ENCODE results near the genes CCT6B and GAS2L2.

DNA sequence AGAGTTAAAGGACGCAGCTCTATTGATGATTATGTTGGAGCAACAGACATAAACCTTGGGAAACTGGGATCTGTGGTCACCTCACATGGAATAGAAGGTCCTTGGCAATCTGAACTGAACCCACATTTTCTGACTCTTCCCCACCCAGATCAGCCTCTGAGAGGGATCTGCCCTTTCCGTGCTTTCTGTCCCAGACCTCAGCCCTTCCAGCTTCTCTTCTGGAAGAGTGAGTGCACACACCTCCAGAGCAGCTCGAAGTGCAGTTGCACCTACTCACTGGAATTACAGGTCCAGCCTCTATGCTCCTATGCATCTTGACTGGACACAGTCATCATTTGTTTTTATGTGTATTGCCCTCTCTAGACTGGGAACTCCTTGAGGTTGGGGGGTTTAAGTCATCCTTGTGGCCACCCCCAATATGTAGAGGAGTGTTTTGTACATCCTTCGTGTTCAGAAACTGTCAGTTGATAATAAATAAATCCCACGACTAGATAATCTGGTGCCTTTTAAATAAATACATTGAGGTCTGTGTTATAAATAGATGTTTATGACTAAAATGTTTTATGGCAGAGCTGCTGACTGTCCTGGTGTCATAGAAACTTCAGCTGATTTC is 81.9 kb downstream of the CDK5R1 start:
- PRO-cap, result no peak
- RAMPAGE, long total RNA, 3 experiments, result no peak in any of the 3 experiments

DNA sequence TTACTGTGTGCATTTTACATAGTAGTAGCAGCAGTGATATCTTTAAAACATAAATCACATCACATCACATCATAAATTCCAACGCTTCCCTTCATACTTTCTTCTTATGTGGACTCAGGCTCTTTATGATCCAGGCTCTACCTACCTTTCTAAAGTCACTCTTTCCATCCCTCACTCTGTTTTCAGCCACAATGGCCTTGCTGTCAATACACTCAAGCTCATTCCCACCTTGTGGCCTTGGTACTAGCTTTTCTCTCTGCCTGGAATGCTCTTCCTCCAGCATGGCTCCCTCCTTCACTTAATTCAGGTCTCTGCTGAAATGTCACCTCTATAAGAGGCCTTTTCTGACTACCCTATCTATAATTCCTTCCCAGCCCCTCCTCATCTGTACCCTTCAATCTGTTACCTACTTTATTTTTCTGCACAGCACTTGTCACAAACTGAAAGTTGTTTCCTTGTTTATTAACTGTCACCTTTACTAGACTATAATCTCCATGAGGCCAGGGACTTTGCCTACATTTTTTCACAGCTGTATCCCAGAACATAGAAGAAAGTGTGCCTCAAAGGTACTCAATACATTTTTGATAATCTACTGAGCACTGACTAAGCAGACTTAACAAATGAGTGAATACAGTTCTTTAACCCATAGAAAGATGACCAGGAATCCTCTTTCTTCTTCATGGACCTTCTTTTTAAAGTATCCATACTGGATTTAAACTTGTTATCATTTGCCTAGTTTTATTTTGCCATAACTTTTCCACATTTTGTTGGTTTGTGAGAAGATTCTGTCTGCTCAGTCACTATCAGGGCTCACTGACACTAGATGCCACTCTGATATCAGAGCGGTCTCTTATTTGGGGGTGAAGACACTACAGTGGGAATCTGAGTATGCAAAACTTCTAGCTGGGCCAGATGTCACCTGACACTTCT is 132.7 kb downstream of the MYO1D start:
- PRO-cap, result no peak
- RAMPAGE, long total RNA, 3 experiments, result no peak in any of the 3 experiments

GRCh38 chr17:32792078-32792699 is 84.7 kb downstream of the MYO1D start:
- PRO-cap, result no peak
- RAMPAGE, long total RNA, 3 experiments, result no peak in any of the 3 experiments

DNA sequence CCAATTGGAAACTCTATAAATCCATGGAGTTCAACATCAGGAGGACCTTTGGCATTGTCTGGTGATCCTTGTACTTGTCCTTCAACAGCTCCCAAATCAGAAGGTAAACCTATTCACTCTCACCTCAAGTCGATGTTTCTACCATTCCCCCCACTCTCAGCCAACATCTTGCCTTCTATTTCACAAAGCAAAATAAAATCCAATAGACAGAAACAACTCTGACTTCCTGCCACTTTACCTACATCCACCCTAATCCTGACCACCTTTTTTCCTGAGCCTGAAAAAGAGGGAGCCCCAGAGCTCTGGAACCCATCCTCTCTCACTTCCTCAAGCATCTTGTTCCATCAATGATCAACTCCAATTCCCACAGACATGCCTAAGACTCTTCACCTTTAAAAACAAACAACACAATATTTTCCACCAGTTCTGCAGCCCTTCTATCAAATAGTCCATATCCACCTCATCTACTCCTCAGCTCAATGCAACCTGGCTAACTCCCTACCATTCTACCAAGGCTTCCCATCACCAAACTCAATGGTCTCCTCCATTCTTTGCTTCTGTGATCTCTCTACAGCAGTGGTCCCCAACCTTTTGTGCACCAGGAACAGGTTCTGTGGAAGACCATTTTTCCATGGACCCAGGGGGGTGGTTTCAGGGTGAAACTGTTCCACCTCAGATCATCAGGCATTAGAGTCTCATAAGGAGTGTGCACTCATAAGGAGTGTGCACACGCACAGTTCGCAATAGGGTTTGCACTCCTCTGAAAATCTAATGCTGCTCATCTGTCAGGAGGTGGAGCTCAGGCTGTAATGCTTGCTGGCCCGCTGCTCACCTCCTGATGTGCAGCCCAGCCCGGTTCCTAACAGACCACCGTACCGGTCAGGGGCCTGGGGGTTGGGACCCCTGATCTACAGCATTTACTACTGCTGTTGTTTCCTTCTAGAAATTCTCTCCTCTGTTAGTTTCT is 25.6 kb downstream of the MYO1D start:
- PRO-cap, result no peak
- RAMPAGE, long total RNA, 3 experiments, result no peak in any of the 3 experiments

- PRO-cap, result no peak
- RAMPAGE, long total RNA, 3 experiments, result no peak in any of the 3 experiments
Measured at GRCh38 chr17:32854734-32855444, 22.0 kb downstream of the MYO1D start.

DNA sequence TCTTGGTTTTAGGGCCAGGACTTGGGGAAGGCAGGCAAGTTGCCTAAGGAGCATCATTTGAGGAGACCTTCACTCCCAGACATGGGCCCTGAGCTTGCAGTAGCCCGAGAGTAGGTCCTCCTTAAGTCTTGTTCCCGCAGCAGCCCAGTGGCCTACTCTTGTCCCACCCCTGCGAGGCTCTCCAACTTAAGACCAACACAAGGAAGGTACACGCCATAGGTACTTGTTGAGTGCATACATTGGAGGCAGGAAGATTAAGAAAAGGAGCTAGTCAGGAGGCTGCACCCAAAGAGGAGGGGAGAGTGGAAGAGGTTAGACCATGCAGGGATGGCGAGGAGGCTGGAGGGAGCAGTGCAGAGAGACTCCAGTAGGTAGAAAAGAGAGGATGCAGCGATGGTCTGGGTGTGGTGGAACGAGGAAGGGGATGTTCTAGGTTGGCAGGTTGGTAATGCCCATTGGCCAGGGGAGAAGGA is 120.9 kb upstream of the ASIC2 start:
- PRO-cap, result no peak
- RAMPAGE, long total RNA, 3 experiments, result no peak in any of the 3 experiments

GRCh38 chr17:33523437-33523975 is 230.4 kb upstream of the ASIC2 start:
- PRO-cap, result no peak
- RAMPAGE, long total RNA, 3 experiments, result no peak in any of the 3 experiments

DNA sequence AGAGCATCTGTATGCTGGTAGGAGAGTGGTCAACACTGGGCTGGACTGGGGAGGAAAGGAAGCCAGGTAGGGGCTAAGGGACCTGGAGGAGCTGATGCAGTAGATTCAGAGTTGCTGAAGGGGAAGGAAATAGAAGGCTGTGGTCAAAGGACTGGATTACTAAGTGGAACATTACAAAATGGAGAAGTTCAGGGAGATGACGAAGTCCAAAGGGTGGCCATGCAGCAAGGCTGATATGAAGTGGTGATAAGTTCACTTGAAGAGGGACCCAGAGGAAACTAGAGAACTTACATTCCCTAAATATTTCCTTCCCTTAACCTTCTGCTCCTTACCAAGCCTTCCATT is 8.6 kb upstream of the CCL2 start:
- PRO-cap, result no peak
- RAMPAGE, long total RNA, 3 experiments, result no peak in any of the 3 experiments

GRCh38 chr17:34598359-34598745 is 19.0 kb downstream of the TMEM132E start:
- PRO-cap, result no peak
- RAMPAGE, long total RNA, 3 experiments, result no peak in any of the 3 experiments

DNA sequence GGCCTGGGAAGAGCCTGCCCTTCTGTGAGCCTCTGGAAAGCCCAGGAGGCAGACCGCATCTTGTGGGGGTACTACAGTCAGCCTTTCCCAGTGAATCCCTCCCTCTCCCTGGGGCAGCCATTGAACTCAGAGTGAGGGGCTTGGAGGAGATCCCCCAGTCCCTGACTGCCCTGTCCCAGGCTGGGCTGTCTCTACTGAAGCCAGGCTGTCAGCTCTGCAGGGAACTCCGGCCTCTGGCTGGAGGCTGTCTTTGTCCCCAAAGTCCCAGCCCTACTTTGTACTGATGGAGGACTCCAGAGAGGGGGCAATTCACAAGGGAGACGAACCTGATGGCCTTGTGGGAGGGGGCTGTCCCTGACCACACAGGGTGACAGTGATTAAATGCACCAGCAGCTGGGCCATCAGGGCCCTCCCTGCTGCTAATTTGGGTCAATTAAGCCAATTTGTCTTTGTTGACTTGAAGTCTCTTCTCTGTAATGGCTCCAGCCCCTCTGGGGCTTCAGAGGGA is 21.9 kb downstream of the TMEM132E start:
- PRO-cap, result no peak
- RAMPAGE, long total RNA, 3 experiments, result no peak in any of the 3 experiments

DNA sequence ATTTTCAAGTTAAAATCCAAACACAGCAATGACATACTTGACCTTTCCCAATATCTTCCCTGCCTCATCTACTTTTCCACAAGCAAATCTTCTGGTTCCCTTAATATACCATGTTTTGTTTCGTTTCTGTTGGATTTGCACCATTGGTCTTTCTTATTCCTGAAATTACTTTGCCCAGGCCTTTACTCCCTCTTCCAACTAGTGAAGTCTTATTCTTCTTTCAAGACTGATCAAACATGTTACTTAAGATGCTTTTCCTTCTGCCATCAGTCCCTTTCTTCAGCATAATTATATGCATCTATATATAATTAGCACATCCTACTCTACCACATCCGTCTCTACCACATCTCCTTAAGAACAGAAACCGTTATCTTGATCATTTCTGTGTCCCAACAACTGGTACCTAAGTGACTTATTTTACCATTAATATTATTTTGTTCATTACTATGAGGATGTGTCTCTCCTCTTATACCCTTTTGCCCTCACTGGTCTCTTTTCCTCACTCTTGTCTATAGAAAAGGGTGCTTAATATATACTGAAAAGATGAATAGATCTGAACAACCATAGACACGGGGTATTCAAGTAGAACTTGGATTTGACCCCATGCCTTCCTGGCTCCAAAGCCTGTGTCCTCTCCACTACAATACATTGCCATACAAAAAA is 889 bp downstream of the CCT6B start:
- PRO-cap, result no peak
- RAMPAGE, long total RNA, 3 experiments, result no peak in any of the 3 experiments

DNA sequence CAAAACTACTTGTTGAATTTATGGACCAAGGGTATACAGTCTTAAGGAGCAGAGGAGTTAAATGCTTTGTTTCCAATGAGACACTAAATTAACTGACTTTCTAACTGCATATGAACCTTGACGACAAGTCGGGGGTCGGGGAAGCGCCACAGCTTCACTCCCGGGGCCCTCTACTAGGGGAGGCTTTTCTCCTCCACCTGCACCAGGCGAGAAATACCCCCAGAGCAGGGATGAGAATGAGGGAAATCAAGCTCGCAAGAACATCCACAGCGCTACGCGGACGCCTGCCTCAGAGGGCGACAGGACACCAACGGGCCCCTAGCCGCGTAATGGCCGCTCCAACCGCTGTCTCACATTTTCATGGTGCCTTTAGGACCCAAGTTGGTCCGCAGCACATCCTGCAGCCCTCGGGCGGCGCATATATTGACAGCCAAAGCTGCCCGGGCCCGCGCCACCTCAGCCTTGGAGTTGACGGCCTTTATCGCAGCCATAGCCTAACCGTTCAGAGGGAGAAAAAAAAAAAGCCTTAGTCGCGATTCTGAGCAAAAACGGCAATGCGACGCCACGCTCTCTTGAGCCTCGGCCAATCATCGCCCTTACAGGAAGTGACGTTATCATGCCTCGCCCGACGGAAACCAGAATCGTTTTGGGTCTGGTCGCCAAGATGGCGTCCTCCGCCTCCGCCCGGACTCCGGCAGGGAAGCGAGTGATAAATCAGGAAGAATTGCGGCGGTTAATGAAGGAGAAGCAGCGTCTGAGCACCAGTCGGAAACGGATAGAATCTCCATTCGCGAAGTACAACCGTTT is at the start of gene CCT6B:
TSS of gene CCT6B (minus strand) at position 558 of the 807 bp plus-strand sequence.
- PRO-cap, result bidirectional peak, plus-strand start at position 638 of the sequence, minus-strand start at position 589 of the sequence
- RAMPAGE, long total RNA, 3 experiments, result start-site peak on the plus strand in 3 of 3 experiments, centred at positions 641 to 657 of the sequence, 18 to 29 reads per replicate; start-site peak on the minus strand in 1 of 3 experiments, centred at position 556 of the sequence, 16 reads per replicate

DNA sequence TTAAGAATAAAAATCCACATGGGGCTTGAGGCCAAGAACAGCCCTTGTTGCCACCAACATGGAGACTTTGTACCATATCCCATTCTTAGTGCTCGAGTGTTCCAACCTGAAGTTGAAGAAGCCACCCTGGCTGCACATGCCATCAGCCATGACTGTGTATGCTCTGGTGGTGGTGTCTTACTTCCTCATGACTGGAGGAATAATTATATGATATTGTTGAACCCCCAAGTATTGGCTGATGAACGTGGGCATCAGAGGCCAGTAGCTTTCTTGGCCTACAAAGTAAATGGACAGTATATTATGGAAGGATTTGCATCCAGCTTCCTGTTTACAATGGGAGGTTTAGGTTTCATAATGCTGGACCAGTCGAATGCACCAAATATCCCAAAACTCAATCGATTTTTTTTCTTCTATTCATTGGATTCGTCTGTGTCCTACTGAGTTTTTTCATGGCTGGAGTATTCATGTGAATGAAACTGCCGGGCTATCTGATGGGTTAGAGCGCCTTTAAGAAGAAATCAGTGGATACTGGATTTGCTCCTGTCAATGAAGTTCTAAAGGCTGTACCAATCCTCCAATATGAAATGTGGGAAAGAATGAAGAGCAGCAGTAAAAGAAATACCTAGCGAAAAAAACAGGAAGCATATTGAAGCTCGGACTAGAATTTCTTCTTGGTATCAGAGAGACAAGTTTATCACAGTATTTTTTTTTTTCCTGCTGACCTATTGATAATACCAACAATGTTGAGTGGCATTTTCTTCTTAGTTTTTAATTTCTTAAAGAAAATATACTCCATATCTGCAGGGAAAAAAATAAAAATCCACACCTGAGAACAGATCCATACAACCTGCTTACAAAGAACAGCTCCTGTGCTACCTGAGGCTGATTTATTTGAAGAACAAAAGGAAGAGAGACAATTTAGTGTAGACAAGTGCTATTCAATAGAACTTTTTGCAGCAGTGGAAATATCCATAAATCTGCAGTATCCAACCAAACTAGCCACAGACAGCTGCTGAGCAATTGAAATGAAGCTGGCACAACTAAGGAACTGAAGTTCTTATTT is 25.3 kb downstream of the LIG3 start:
- PRO-cap, result no peak
- RAMPAGE, long total RNA, 3 experiments, result no peak in any of the 3 experiments

DNA sequence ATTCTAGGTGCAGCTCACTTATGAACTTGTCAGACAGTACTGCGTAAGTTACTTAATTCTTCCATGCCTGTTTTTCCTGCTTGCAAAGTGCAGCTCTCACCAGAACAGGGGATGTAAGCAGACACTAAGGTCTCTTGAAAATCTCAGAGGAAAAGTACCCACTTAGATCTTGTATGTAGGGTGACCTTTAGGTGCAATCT is 38.7 kb downstream of the LIG3 start:
- PRO-cap, result no peak
- RAMPAGE, long total RNA, 3 experiments, result no peak in any of the 3 experiments

- PRO-cap, result no peak
- RAMPAGE, long total RNA, 3 experiments, result no peak in any of the 3 experiments
Measured at GRCh38 chr17:35131398-35132095, 10.1 kb downstream of the FNDC8 start.

DNA sequence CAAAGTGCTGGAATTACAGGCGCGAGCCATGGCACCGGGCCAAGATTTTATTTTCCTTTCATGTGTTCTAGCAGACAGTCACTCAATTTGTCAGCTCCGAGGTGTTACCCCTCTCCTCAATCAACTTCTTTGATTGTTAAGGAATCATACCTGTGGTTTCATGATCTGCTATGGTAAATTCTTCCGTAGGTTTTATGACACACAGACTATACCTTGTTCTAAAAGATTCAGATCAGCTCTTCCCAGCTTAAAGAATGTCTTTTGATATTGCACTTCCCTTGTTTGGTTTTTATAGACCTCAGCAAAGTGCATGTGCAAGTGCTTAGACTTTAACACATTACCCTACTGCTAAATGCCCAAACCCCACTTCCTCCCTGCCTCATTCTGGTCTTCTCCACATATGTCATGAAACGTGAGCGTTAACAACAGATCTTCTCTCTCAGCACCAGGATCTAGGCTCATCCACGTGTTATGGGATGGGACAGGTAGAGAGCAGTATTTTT is 13.1 kb downstream of the UNC45B start:
- PRO-cap, result no peak
- RAMPAGE, long total RNA, 3 experiments, result no peak in any of the 3 experiments

- PRO-cap, result unidirectional peak, plus-strand start at chr17:35242266
- RAMPAGE, long total RNA, 3 experiments, result no peak in any of the 3 experiments
Measured at GRCh38 chr17:35241983-35242811, 675 bp upstream of the SLFN5 start.

GRCh38 chr17:35460205-35461032 is 11.9 kb upstream of the SLFN13 start:
- PRO-cap, result no peak
- RAMPAGE, long total RNA, 3 experiments, result no peak in any of the 3 experiments

GRCh38 chr17:35752457-35753417 is at the start of gene GAS2L2:
TSS of gene GAS2L2 (minus strand) at chr17:35753239.
- PRO-cap, result no peak
- RAMPAGE, long total RNA, 3 experiments, result no peak in any of the 3 experiments

DNA sequence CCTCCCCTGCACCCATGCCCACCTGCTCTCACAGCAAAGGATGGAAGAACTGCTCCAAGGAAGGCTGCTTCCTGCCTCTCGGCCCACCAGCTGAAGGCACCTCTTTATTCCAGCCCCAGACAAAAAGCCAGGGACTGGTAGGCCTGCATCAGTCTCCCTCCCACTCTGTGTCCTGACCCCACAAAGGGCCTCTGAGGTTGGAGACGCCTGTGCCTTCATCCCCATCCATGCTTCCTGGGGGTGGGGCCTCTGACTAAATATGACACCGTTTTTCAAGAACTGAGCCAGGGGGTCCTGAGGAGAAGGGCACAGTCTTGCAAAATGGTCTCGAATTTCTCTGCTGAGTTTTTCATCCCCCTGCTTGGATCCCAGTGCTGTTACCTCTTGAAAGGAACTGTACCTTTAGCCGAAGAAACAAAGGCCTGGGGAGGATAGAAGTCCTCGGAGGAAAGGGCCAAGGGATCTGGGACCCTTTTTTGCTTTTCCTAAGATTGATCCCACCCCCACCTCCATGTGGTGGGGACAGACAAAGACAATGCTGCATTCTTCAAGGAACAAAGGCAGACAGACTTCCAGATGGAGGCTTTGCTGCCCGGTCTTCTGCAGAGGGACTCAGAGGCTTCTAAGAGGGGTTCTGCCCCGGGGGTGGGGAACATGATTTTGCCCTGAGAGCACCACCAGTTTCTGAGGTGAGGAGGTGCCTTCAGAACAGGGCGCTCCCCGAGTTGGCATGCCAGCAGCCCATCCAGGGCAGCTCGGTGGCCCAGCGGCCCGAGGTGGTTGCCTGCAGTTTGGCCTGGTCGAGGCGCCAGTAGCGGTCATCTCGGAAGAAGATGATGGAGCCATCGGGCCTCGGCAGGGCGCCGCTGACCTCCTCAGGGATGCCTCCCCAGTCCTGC is 5.4 kb downstream of the C17orf50 start:
- PRO-cap, result no peak
- RAMPAGE, long total RNA, 3 experiments, result no peak in any of the 3 experiments